Measurements from ENCODE around the genes PRKD2, BBC3 and C5AR2.

GRCh38 chr19:46672864-46673822 lies 12.2 kb upstream of the DACT3 start:
- PRO-cap = no peak
- RAMPAGE, long total RNA, 4 experiments = no peak in any of the 4 experiments

GRCh38 chr19:46715593-46716677 lies 979 bp downstream of the PRKD2 start:
- PRO-cap = bidirectional peak, plus-strand start at chr19:46716129, minus-strand start at chr19:46715850
- RAMPAGE, long total RNA, 4 experiments = start-site peak on the minus strand in 1 of 4 experiments, at chr19:46715839-46716599 at its widest, 13 reads per replicate

DNA sequence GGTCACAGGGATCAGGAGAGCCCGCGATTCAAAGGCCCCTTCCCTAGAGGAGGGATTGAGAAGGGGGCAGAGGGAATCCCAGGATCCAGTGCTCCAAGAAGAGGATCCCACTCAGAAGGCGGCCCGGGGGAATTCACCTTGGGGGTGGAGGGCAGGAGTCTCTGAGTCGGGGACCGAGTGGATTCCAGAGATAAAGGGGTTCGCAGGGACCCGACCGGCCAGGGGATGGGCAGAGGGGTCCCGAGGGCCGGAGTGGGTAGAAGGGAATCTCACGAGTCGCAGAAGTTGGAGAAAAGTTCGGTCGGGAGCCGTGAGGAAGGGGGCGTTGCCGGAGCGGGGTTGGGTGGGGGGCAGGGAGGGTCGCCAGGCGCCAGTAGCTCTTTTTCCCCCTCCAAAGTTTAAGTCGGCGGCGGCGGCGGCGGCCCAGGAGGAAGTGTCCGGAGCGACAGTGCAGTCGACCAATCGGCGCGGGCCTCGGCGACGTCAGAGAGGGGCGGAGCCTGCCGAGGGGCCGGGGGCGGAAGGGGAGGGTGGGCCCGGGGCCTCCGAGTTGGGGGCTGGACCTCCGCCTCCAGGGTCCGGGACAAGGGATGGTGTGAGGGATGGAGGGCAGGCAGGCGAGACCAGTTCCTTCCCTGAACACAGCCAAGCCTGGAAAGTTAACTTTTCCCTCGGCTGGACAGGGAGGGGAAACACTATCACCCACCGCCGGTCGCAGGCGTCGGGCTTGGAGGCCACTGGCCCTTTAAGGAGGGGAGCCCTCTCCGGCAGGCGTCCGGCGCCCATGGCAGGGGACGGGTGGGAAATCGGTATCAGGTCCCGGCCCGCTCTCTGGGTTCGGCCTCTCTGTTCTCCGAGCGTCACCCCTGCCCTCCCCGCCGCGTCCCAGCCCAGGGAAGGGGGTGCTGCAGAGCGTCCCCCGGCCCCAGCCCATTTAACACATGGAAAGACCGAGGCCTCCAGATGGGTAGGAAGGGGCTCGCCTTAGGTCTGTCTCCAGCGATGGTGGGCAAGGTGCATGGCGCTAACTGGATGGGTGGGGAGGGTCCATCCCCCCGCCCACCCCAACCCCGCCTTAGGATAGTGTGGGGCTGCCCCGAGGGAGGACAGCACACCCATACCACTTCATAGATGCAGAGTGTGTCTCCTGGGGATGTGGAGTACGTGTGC lies at the start of gene PRKD2:
Gene PRKD2, minus strand, starts transcription at position 437 of the 1,170 bp plus-strand sequence.
- PRO-cap = bidirectional peak, plus-strand start at position 550 of the sequence, minus-strand start at position 435 of the sequence
- RAMPAGE, long total RNA, 4 experiments = start-site peak on the minus strand in 3 of 4 experiments, centred at positions 163 to 425 of the sequence, 6 to 49 reads per replicate

DNA sequence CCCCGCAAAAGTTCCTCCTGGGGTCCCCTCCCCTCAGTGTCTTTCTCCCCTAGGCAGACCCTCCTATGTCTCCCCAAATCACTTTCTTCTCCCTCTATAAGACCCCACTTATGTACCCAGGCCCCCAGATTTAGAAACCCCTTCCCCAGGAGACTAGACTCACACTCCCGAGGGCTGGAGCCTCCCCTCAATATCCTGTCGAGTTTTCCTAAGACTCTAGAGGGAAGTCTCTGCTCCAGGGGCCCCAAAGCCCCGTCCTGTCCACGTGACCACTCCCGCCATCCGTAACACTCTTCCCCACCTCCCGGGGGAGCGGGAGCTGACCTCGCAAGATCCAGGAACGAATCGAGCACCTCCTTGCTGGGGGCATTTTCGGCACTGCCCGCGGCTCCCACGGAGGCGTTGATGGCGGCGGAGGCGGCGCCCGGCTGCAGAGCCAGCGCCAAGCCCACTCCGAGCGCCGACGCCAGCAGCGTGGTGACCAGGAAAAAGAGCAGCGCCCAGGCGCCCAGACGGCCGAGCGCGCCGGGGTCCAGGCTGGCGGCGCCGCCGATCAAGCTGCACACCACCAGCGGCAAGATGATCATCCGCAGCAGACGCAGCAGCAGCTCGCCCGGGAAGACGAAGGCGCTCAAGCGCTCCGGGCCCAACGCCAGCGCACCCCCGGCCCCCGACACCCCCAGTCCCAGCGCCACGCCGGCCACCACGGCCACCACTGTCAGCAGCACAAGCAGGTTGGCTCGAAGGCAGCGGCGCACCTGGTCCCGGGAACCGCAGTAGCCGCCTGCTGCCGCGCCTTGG lies 1.1 kb downstream of the SLC1A5 start:
- PRO-cap = bidirectional peak, plus-strand start at position 451 of the sequence, minus-strand start at position 259 of the sequence
- RAMPAGE, long total RNA, 4 experiments = no peak in any of the 4 experiments

DNA sequence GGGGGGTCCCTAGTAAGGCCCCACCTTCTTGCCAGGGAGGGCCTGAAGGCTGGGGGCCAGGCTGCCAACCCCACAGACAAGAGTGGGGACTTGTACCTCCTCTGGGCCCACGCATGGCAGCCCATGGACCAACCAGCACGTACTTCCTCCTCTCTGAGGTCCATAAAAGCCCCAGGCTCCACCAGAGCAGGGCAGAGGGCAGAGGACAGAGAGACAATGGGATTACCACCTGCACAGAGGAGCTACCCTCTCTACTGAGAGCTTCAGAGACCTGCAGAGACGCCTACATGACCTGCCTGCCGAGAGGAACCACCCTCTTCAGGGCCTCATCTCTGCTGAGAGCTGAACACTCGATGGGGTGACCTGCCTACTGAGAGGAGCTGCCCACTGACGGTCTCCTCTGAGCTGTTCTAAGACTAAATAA lies 28.6 kb downstream of the AP2S1 start:
- PRO-cap = unidirectional peak, plus-strand start at position 194 of the sequence
- RAMPAGE, long total RNA, 4 experiments = no peak in any of the 4 experiments

GRCh38 chr19:46845904-46846733 lies 4.5 kb downstream of the AP2S1 start:
- PRO-cap = no peak
- RAMPAGE, long total RNA, 4 experiments = no peak in any of the 4 experiments

- PRO-cap = no peak
- RAMPAGE, long total RNA, 4 experiments = no peak in any of the 4 experiments
Observed at GRCh38 chr19:46851206-46851402, 458 bp upstream of the AP2S1 start.

DNA sequence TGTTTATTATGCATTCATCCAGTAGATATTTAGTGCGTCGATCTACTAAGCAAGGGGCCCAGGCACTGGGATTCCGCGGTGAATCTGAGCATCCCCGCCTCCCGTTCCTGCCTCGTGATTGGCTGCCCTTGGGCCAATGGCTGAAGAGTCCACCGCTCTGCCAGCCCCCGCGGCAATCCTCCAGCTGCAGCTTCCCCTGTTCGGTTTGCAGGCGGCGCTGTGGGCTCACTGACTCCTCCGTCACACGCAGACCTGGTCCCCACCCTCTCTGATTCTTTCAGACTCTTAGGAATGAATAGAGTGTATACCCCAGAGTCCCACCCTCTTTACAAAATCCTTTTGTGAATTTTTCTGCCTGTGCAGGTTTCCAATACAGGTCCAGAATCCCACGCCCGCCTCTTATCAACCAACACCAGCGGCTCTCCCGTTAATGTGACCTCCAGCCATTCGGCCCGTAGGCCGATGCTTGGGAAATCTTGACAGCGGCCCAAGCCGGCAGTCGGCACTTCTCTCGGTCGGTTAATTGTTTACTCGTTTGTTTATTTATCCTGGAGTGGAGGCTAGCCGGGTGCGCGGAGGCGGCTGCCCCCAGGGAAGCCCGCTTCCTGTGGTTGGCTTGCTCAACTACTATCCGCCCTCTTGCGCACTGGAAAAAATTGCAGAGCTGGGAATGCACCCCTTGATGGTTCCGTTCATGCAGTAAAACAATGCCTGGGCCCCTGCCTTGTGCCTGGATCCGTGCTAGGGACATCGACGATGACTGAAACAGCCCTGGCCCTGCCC lies 4.5 kb upstream of the ARHGAP35 start:
- PRO-cap = bidirectional peak, plus-strand start at position 228 of the sequence, minus-strand start at position 67 of the sequence; bidirectional peak, plus-strand start at position 646 of the sequence, minus-strand start at position 464 of the sequence
- RAMPAGE, long total RNA, 4 experiments = no peak in any of the 4 experiments

GRCh38 chr19:46864870-46865181 lies 4.0 kb downstream of the ARHGAP35 start:
- PRO-cap = no peak
- RAMPAGE, long total RNA, 4 experiments = no peak in any of the 4 experiments

GRCh38 chr19:46945951-46946526 lies 73.6 kb upstream of the NPAS1 start:
- PRO-cap = no peak
- RAMPAGE, long total RNA, 4 experiments = no peak in any of the 4 experiments

- PRO-cap = no peak
- RAMPAGE, long total RNA, 4 experiments = no peak in any of the 4 experiments
Observed at GRCh38 chr19:46999946-47000527, 19.6 kb upstream of the NPAS1 start.

- PRO-cap = no peak
- RAMPAGE, long total RNA, 4 experiments = no peak in any of the 4 experiments
Observed at GRCh38 chr19:47186203-47187415, 44.4 kb downstream of the BBC3 start.

DNA sequence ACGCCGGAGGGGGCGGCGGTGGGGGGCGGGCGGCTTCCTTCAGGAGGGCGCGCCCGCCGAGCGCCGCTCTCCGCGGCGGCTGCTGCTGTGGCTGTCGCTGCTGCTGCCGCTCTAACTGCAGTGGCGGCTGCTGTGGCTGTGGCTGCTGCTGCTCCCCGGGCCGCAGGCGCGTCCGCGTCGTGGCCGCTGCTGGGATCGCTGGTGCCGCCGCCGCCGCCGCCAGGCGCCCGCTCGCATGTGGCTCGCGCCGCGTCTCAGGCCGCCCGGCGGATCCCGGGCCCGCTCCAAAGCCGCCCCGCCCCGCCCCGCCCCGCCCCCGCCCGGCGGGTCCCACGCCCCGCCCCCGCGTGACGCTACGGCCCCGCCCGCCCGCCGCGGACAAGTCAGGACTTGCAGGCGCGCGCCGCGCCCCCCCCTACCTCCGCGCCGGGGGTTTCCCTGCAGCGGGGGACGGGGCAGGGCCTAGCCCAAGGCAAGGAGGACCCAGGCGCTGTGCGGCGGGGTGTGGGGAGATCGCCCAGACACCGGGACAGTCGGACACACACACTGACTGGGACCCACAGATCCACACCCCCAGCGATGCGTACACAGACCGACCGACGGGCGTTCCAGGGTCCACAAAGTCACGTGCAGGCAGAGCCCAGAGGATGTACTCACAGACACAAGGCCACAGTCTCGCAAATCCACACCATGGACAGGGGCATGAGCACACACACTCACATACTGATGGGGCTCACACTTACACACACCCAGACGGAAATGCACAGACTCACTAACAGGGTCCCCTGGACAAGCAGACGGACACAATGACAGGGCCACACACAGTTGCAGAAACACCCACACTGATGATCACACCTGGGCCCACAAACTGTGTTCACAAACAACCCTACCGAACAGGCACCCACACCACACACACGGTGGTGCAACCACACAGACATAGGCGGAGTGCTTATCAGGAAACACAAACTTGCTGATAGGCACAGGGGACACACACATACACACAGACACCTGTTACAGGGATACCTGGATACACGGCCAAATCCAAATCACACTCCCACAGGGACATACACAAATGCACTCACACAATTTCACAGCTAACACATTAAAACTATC lies at the start of gene BBC3:
Gene BBC3, minus strand, starts transcription at position 256 of the 1,113 bp plus-strand sequence.
- PRO-cap = bidirectional peak, plus-strand start at position 386 of the sequence, minus-strand start at position 256 of the sequence
- RAMPAGE, long total RNA, 4 experiments = no peak in any of the 4 experiments

DNA sequence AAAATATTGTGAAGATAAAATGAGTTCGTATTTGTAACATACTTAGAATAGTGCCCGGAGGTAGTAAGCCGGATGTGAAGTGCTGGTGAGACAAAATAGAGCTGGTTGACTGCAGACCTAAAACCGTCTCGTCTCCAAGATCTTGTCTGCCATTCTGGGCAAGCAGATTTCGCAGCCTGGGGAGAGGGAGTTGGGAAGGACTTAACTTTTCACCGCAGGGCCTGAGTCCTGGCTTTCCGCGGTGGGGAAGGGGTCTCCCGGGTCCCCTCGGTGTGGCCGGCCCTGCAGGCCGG lies 8.2 kb upstream of the BBC3 start:
- PRO-cap = no peak
- RAMPAGE, long total RNA, 4 experiments = no peak in any of the 4 experiments

- PRO-cap = no peak
- RAMPAGE, long total RNA, 4 experiments = no peak in any of the 4 experiments
Observed at GRCh38 chr19:47296303-47296578, 13.4 kb upstream of the C5AR1 start.

GRCh38 chr19:47331855-47332561 lies at the start of gene C5AR2:
Gene C5AR2 (plus strand): TSS chr19:47332175.
- PRO-cap = bidirectional peak, plus-strand start at chr19:47332175, minus-strand start at chr19:47332074; bidirectional peak, plus-strand start at chr19:47332464, minus-strand start at chr19:47332418
- RAMPAGE, long total RNA, 4 experiments = start-site peak on the plus strand in 1 of 4 experiments, at chr19:47332172-47332176 at its widest, 21 reads per replicate

- PRO-cap = no peak
- RAMPAGE, long total RNA, 4 experiments = no peak in any of the 4 experiments
Observed at GRCh38 chr19:47435107-47435474, 15.8 kb upstream of the MEIS3 start.

- PRO-cap = no peak
- RAMPAGE, long total RNA, 4 experiments = no peak in any of the 4 experiments
Observed at GRCh38 chr19:47484895-47485135, 796 bp upstream of the KPTN start.

- PRO-cap = unidirectional peak, plus-strand start at chr19:47511876
- RAMPAGE, long total RNA, 4 experiments = no peak in any of the 4 experiments
Observed at GRCh38 chr19:47511581-47512126, 3.2 kb downstream of the NAPA start.

- PRO-cap = no peak
- RAMPAGE, long total RNA, 4 experiments = no peak in any of the 4 experiments
Observed at GRCh38 chr19:47514070-47514712, 672 bp downstream of the NAPA start.